Left common carotid artery plus branches (tissue), 1 donor: ENCODE measurements around the genes LRP10, PRMT5, PSMB5 and HOMEZ.

DNA sequence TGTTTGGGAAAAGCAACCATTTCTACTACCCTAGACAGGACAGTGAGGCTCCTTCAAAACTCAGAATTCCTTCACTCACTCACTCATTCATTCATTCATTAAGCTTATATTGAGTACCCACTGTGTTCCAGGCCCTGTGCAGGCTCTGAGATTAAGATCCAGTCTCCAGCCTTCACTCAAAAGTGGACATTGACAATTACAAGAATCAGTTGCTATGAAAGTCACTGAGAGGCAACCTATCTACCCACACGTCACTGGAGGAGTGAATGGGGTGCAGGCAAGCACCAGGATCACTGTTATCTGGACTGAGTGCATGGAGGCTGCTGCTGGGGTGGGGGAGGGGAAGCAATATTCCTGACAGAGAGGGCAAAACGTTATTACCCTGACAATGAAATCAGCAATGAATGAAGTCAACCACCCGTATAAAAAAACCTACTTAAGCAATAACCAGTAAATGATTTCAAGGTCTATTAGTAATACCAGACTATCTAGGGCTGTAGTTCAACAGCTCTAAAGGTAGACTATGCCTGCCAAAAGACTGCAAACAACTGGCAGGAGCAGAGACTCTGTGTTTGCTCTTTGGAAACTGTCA, 17.8 kb downstream of the SLC7A7 start:
- PRO-cap: no peak

GRCh38 chr14:22808609-22808992, 6.6 kb downstream of the SLC7A7 start:
- PRO-cap: no peak

- PRO-cap: no peak
Measured at GRCh38 chr14:22817802-22818426, 2.7 kb upstream of the SLC7A7 start.

DNA sequence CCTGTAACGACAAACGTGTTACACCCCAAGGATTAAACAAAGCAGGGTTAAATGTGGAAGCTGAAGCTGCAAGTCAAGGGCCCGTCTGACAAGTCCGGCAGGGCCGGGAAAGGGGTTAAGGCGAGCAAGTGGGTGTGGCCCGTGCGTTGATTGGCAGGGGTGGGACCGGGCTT, 90 bp upstream of the LRP10 start:
- PRO-cap: bidirectional peak, plus-strand start outside the sequence, minus-strand start at position 90 of the sequence

DNA sequence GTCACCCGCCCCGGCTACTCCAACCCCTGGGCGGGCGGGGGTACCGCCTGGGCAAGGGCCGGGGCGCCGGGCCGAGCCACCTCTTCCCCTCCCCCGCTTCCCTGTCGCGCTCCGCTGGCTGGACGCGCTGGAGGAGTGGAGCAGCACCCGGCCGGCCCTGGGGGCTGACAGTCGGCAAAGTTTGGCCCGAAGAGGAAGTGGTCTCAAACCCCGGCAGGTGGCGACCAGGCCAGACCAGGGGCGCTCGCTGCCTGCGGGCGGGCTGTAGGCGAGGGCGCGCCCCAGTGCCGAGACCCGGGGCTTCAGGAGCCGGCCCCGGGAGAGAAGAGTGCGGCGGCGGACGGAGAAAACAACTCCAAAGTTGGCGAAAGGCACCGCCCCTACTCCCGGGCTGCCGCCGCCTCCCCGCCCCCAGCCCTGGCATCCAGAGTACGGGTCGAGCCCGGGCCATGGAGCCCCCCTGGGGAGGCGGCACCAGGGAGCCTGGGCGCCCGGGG, at the start of gene LRP10:
Gene LRP10, plus strand, starts transcription at position 4 of the 497 bp plus-strand sequence.
- PRO-cap: bidirectional peak, plus-strand start at position 119 of the sequence, minus-strand start outside the sequence; bidirectional peak, plus-strand start at position 320 of the sequence, minus-strand start at position 355 of the sequence

GRCh38 chr14:22928804-22930070, at the start of gene PRMT5:
TSS of gene PRMT5 (minus strand) at chr14:22929376.
- PRO-cap: bidirectional peak, plus-strand start at chr14:22929613, minus-strand start at chr14:22929365

DNA sequence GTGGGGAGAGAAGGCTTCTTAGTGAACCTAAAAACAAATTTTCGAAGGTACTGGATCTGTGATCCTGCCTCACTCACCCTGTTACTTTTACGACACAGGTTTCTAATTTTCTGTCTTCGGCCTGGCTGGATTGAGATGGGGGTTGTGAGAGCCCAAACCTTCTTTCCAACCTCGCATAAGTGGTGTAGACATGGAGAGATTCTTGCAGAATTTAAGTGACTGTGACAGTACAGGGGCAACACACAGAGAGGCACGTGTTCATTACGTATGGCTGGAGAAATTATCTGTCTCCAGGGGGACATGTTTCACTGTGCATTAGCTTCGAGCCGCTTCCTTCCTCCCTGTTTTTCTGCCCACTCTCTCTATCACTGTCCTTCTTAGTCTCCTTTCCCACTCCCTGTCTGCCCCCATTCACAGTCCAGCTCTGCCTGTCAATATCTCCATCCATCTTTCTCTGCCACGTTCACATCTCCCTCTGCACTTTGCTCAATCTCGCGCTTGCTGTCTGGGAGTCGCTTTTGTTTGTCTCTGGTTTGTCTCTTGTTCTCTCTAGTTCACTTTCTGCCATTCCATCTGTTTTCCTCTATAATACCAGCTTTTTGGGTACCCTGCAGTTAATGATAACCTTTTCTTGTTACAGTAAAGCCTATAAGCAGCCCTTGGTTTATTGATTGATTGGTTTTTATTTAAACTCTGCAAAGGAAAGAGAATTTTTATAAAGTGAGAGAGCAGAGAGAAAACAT, 11.5 kb upstream of the C14orf93 start:
- PRO-cap: no peak

DNA sequence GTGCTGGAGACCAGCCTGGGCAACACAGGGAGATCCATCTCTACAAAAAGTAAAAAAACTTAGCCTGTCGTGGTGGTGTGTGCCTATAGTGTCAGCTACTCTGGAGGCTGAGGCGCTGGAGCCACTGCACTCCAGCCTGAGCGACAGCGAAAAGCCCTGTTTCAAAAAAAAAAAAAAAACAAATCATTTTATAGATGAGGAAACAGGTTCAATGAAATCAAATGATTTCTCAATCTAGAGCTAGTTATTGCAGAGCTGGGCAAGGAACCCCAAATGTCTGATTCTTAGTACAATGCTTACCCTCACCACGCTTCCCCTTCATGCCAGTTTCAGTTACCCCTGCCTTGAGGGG, 761 bp downstream of the PSMB5 start:
- PRO-cap: no peak

- PRO-cap: unidirectional peak, minus-strand start at chr14:23034881
Measured at GRCh38 chr14:23034315-23035390, at the start of gene PSMB5. TSS of gene PSMB5 (minus strand) at chr14:23034900.

DNA sequence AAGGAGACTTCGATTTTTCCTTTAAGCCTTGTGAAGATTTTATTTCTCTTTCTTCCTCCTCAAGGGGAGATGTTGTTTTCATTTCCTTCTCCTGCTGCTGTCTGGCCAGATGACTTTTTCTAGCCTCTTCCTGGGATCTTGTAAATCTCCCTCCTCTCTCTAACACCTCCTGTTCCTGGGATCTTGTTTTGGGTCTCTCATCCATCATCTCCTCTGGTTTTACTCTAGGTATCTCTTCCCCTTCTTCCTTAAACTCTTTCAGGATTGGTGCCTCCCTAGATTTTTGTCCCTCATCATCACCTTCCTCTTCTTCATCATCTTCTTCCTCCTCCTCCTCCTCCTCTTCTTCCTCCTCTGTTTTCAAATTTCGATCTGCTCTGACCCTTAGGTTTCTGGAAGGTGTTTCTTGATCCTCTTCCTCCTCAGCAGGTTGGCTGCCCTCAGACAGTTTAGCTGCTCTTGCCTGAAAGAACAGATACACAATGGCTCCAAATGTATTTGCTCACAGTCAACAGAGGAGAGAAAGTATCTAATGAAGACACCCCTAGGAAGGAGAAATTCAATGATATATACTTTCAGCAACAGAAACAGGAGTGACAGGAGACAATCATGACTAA, 14.5 kb downstream of the ACIN1 start:
- PRO-cap: no peak

- PRO-cap: no peak
Measured at GRCh38 chr14:23137240-23137959, 18.3 kb upstream of the CEBPE start.

- PRO-cap: no peak
Measured at GRCh38 chr14:23157408-23158041, 25.9 kb downstream of the SLC7A8 start.

GRCh38 chr14:23285091-23286219, at the start of gene HOMEZ:
TSS of gene HOMEZ (minus strand) at chr14:23286132.
- PRO-cap: bidirectional peak, plus-strand start at chr14:23286437, minus-strand start at chr14:23286044

DNA sequence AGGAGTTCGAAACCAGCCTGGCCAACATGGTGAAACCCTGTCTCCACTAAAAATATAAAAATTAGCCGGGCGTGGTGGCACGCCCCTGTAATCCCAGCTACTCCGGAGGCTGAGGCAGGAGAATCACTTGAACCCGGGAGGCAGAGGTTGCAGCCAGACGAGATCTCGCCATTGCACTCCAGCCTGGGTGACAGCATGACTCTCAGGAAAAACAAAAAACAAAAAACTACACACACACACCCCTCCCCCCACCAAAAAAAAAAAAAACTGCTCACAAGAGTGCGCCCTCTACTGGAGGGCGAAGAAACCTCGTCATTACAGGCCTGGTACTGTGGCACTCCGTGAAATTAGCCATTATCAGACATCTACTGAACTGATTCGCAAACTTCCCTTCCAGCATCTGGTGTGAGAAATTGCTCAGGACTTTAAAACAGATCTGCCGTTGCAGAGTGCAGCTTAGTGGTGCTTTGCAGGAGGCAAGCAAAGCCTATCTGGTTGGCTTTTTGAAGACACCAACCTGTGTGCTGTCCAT, 7.7 kb downstream of the PPP1R3E start:
- PRO-cap: no peak

- PRO-cap: no peak
Measured at GRCh38 chr14:23309298-23310160, 2.9 kb downstream of the BCL2L2 start.

- PRO-cap: no peak
Measured at GRCh38 chr14:23322610-23322828, 1.3 kb downstream of the PABPN1 start.

- PRO-cap: no peak
Measured at GRCh38 chr14:23322829-23323722, 1.8 kb downstream of the PABPN1 start.

GRCh38 chr14:23364080-23364589, 837 bp downstream of the EFS start:
- PRO-cap: bidirectional peak, plus-strand start at chr14:23364449, minus-strand start at chr14:23364353

GRCh38 chr14:23416010-23416644, 8.1 kb upstream of the MYH6 start:
- PRO-cap: no peak

DNA sequence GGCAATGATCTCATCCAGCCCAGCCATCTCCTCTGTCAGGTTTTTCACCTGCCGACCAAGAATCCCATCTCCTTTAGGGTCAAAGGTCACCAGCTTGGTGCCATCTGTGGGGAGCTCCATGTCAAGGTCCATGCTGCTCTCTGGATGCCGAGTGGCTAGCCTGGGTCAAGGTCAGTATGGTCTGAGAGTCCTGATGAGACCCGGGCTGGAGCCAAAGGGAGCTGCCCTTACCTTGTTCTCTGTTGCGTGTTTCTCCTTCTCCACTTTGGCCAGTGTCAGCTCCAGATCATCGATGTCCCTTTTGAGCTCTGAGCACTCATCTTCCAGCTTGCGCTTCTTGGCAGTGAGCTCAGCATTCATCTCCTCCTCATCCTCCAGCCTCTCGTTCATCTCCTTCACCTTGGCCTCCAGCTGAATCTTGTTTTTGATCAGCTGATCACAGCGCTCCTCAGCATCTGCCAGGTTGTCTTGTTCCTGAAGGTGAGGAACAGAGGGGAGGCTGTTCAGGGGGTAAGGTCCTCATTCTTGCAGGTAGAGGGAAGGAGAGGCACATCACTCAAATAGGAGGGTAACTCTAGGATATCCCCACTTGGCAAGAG, 11.7 kb downstream of the MYH7 start:
- PRO-cap: no peak